Anterior vena cava (tissue), 1 donor: ENCODE data around the genes PCDHB12, TAF7, PCDHGB6 and DIAPH1.

DNA sequence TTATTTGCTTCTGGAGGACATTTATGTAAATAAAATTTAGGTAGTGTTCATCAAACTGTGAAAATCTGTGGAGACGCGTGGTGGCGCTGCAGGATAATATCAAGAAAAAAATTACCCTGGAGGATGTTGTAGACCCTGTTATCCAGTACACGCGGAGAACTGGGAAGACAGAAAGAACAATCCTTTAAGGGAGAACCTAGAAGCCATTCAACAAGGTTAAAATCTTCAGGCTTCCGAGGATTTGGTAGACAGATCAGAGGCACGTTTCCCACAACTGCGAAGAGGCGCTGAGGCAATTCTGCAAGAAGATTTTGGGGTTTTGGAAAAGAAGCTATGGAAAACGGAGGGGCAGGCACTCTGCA, at the start of gene PCDHB12:
Gene PCDHB12, plus strand, starts transcription at position 145 of the 362 bp plus-strand sequence.
- PRO-cap: no peak

GRCh38 chr5:141319835-141320662, 535 bp downstream of the TAF7 start:
- PRO-cap: unidirectional peak, plus-strand start at chr5:141320385

- PRO-cap: bidirectional peak, plus-strand start at chr5:141320923, minus-strand start at chr5:141320761
Observed at GRCh38 chr5:141320683-141321437, at the start of gene TAF7. Gene TAF7, minus strand, starts transcription at chr5:141320784.

DNA sequence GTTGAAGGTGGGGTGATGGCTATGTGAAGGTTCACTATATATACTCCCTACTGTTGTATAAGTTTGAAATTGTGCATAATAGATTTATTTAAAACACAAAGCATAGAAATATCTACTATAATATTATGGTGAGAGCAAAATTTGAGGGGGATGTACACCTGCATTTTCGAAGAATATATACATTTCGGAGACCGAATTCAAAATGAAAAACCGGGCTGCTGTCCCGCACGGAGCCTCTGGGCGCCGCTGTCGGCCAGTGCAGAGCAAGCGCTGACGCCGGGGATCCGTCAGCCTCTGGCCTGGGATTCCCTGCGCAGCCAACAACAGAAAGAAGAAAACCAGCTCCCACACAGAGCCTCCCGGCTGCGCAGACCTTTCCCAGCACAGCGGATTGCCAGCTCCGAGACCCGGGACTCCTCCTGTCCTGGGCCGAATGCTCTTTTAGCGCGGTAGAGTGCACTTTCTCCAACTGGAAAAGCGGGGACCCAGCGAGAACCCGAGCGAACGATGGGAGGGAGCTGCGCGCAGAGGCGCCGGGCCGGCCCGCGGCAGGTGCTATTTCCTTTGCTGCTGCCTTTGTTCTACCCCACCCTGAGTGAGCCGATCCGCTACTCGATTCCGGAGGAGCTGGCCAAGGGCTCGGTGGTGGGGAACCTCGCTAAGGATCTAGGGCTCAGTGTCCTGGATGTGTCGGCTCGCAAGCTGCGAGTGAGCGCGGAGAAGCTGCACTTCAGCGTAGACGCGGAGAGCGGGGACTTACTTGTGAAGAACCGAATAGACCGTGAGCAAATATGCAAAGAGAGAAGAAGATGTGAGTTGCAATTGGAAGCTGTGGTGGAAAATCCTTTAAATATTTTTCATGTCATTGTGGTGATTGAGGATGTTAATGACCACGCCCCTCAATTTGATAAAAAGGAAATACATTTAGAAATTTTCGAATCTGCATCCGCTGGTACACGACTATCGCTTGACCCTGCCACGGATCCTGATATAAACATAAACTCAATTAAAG, at the start of gene PCDHGB6:
Gene PCDHGB6, plus strand, starts transcription at position 326 of the 1,012 bp plus-strand sequence.
- PRO-cap: unidirectional peak, plus-strand start at position 326 of the sequence

DNA sequence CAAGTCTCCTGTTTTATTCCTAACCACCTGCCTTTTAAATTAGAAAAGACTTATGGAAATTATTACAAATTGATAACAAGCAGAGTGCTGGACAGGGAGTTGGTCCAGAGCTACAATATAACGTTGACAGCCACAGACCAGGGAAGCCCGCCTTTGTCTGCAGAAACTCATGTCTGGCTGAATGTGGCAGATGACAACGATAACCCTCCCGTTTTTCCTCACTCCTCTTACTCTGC, 1.4 kb downstream of the PCDHGA11 start:
- PRO-cap: no peak

DNA sequence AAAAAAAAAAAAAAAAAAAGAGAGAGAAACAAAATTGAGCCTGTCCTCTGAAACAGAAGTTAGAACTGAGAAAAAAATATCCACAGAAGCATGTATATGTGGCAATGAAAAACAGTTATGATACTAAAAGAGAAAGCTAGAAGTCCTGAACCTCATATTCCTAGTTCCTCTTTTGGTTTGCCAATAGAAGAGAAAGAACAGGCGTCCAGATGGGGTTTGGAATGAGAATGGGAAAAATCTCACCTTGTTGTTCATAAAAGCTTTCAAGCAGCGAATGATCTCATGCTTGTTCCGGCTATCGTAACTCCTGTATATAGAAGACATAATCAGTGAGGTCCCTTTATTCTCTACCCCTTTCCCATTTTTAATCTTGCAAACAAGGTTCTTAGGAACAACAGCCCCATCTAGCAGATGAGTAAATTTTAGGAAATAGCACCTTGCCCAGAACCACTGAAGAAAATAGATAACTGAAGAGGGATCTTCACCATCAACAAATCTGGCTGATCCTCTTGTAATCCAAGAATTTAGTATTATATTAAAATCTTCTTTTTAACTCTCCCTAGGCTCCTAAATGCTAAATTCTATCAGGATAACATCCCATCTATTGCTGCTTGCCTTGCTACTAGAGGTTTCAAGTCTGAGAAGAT, 36.6 kb downstream of the DIAPH1 start:
- PRO-cap: no peak

GRCh38 chr5:141615970-141616641, 2.7 kb downstream of the DIAPH1 start:
- PRO-cap: no peak

- PRO-cap: unidirectional peak, minus-strand start at chr5:141618999; unidirectional peak, minus-strand start at chr5:141619025; unidirectional peak, minus-strand start at chr5:141619092
Observed at GRCh38 chr5:141618856-141619542, at the start of gene DIAPH1. Gene DIAPH1, minus strand, starts transcription at chr5:141619000.

DNA sequence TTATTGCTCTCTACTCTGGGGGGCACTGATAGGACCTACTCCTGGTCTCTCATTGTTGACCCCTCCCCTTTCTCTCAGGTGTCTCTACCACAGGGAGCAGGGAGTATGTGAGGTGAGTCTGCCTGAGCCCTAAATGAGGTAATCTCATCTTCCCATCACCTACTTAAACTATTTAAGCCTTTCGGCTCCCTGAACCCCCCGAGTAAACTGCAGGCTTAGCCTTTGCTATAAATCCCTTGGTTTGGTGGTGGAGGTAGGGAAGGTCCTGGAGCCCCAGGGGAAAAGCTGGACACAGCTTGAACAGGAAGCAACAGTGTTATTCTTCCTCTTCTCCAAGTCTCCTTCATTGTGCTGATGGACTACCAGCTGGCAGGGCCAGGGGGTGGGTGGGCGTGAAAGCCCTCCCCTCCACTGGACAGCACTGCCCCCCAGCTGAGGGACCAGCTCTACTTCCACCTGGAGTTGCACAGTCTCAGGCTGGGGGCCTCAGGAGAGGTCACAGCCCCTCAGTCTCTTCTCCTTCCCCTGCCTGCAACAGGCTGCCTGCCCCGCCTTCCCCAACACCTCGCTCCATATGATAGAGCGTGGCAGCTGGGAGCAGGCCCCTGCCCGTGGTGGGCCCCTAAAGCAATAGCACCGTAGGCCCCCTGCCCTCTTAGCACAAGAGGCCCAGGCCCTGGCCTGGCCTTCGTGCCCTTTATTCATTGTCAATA, 3.7 kb downstream of the RELL2 start:
- PRO-cap: no peak

GRCh38 chr5:141680760-141681600, 1.1 kb downstream of the ARAP3 start:
- PRO-cap: unidirectional peak, plus-strand start at chr5:141681136

DNA sequence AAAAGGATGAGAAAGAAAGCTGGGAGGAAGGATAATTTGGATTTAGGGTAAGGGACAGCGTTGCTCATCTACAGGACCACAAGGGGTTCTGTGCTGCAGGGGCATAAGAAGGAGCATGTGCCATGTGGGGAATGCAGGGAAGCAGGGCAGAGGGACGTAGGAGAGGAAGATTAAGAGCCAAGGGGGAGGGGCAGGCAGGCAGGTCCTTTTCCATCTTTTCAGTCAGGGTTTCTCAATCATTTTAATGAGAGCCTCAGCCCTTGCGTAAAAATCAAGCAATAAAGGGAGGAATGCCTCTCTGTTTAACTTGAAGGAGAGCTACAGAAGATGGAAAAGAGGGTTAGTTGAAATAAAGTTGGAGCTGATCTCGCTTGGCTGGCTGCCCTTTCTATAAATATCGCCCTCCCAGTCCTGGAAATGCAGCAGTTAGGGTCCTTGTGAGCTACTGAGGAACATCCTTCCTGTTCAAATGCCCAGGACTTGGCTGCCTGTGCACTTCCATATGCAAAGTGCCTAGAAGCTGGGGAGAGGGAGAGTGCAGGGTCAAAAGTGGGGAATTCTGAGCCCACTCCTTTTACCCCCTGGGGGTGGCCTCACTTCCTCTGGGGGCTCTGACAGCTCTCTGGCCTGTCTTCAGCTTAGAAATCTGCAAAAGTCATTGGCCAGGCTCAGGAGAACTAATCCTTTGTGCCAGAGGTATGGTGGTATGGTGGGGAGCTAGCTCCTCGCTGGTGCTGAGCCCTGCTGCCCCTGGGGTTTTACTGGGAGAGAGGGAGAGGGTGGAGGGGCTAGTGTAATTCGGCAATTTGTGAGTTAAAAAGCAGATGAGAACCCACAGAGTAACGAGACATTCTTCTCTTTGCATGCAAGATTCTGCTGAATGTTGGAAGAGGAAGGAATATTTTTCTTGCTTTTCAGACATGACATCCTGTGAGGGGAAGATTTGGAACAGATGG, 65.2 kb upstream of the SPRY4 start:
- PRO-cap: no peak

- PRO-cap: no peak
Observed at GRCh38 chr5:142408750-142409230, 84.0 kb upstream of the SPRY4 start.

DNA sequence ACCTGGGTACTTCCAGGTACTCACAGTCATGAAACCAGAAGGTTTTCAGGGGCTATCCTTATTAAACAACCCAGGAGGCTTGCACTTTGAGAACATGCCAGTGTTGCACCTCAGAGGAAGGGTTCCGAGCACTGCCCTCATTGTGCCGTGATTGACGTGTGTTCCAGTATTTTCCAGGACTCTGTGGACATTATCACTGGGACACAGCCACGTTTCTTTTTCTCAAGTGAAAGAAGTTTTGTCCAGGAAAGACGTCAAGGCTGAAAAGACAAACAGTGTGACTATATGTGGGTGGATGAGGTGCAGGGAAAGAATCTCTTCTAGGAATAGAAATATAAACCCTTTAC, 117.3 kb downstream of the FGF1 start:
- PRO-cap: no peak

- PRO-cap: no peak
Observed at GRCh38 chr5:142643999-142644428, 41.9 kb downstream of the FGF1 start.

GRCh38 chr5:142697143-142698342, 11.7 kb upstream of the FGF1 start:
- PRO-cap: unidirectional peak, plus-strand start at chr5:142698205

DNA sequence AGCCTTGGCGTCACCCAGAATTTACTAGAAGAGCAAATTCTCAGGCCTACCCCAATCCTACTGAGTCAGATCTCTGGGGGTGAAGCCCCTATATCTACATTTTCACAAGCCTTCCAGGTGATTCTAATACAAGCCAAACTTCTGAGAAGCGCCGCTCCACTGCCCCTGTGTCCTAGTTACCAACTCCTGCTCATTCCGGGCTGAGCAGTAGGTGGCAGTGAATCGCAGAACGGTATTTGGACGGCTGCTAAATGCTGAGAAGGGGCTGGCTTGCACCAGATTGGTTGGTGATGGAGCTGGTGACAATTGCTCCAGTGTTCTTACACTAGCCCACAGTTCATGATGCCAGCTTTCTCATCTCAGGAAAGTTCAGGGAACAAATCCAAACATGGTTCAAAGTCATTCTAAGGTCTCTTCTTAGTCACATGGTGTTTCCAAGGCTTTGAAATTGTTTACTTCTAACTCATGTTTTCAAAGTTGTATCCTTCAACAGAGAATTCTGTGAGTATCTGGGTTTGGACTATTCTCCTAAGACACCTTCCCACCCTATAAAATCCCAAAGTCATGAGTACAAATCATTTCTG, 31.1 kb upstream of the FGF1 start:
- PRO-cap: no peak

DNA sequence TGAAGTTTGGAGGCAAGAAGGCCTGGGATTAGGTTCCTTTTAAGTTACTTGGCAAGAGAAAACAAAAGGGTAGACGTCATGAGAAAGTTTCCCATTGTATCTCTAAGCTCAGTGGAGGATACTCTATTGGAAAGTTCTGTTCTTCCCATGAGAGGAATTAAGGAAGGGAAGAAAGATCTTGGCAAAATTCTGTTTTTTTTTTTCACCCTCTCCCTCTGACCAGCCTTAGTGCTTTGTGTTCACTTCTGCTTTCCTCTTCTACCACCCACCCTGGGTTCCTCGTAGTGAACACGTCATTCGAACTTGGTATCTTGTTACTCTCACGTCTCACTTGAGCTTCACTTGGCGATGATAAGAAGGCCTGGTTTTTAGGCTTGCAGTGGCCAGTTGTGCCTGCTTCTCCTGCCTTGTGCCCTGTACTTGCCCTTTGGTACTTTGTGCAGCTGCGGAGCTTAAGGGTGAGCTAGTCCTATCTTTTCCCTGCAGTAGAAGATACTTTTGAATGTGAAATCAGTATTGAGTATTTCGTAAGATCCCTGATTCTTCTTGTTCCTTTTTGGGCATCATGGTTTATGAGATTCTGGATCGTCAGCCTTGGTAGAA, 67.1 kb downstream of the ARHGAP26 start:
- PRO-cap: no peak

DNA sequence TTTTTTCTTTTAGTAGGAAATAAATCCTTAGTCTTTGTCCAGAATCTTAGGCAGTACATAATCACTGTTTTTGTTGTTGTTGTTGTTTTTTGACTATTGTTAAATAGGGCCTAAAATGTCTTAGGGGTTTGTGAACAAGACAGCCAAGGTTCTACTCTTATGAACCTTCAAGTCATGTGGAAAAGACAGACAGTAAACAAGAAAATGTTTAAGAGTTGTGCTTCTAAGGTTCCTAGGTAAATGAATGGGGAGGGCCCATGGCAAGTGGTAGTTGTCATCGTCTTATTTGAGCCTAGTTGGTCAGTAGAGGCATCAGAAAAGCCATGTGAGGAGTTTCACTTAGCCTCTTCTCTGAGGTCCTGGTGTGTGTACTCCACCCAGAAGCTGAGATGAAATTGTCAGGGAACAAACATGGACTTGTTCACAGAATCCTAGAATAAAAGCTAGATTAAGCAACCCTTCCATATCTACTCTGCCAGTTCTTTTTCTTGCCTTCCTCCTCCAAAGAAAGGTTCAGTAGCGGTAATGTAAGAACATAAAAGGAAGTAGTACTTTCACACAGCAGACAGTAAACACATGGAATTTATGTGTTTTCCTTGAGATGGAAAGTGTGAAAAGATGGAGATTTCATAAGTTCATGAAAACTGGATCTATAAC, 70.3 kb downstream of the ARHGAP26 start:
- PRO-cap: no peak

GRCh38 chr5:142845053-142846033, 75.2 kb downstream of the ARHGAP26 start:
- PRO-cap: no peak

- PRO-cap: no peak
Observed at GRCh38 chr5:142846520-142847045, 76.4 kb downstream of the ARHGAP26 start.